ENCODE data around the genes MEIKIN and P4HA2.

DNA sequence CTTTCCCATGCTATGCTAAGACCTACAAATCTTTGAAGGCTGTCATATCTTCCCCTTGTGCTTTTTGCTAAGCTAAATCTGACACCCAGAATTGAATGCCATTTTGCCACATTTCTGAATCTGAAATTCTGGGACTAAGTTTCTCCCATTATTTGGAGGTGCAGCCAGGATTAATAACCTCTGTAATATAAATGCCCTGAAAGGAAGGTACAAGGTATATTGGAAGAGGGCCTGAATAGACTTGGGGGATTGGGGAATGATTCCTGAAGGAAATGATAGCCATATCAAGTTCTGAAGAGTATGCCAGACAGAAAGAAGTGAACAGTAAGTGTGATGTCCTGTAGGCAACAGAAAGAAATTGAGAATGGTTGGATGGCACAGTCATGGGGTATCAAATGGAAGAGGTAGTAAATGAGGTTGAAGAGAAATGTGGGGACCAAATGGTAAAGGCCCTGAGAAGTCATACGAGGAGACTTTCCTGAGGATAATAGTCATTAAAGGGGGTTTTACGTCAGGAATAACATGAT lies 34.9 kb downstream of the CDC42SE2 start:
- PRO-cap: no peak
- RAMPAGE, long total RNA, 3 experiments: no peak in any of the 3 experiments

DNA sequence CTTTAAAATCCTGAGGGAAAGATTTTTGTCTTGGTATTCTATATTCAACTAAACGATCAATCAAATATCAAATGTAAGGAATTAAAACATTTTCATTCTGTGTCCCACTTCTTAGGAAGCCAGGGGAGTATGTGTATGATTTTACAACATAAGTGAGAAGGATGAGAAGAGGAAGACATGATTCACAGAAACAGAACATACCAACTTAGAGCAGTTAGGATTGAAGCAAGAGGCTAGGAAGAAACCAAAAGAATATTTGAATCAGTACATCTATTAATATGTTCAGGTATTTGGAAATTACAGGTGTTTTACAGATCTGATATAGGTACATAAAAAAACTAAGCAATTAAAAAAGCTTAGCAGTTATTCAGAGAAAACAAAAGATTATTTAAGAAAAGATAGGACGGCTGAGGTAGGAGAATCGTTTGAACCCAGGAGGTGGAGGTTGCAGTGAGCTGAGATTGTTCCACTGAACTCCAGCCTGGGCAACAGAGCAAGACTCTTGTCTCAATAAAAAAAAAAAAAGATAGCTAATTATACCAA lies 77.6 kb downstream of the CDC42SE2 start:
- PRO-cap: no peak
- RAMPAGE, long total RNA, 3 experiments: no peak in any of the 3 experiments

DNA sequence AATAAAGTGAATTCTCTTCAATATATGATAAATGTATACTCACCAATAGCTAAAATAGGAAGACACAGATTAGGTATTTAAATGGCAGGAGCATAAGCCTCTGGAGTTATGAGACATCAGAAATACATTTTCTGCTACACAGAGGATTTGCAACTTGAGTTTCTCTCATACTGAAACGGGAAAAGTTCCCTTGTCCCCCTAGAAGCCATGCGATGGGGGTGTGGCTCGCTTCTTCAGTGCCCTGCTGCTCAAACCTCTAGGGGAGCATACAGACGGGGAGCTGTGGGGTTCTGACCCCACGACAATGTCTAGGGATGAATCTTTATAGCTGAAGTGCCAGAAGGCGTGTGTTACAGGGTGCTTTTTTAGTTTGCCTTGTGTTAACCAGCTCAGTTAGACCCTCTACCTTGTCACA lies 97.4 kb downstream of the CDC42SE2 start:
- PRO-cap: no peak
- RAMPAGE, long total RNA, 3 experiments: no peak in any of the 3 experiments

DNA sequence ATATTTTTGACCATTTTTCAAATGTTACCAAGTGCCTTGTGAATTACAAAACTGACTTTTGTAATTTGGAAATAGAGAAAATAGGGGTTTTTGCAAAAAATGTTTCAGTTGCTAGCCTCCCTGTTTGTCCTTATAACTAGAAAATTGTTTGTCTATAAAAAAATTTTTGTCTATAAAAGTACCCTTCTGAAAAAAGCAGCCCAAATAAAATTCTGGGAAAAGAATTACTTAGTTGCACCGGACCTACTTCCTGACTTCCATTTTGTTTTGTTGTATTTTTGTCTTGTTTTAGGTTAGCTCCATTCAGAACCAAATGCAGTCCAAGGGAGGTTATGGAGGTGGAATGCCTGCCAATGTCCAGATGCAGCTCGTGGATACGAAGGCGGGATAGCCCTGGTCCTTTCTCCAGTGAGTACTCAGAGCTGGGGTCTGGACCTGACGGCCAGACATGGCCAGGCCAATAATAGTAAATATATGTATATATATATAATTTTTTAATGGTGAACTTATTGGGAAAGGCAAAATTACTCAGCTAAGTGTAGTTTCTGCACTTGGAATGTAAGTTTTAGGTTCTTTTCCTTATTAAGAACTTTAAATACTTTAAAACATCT lies 127.0 kb downstream of the CDC42SE2 start:
- PRO-cap: no peak
- RAMPAGE, long total RNA, 3 experiments: no peak in any of the 3 experiments

DNA sequence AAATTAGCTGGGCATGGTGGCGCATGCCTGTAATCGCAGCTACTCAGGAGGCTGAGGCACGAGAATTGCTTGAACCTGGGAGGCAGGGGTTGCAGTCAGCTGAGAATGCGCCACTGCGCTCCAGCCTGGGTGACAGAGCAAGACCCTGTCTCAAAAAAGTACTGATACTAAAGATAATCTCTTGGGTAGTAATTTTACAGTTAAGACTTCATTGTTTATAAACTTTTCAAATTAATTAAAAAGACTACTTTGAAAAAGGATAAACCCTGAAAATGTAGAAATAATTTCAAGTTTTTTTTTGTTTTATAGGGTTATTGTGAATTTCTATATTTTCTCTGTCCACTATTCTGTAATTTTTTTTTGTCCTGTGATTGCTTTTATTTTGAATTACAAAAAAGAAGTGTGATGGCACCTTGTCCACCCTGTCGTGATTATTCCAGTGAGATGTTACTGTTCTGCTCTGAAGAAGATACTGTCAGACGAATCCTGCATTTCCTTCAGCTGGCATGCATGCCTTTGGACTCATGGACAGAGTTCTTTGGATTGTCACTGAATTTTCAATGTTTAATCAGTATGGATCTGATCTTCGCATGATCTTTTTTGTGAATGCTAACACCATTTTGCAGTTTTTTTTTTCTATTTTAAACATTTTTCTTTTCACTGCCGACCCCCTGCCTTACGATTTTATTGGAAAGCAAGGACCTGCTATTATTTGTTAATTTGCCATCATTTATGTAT lies 127.8 kb downstream of the CDC42SE2 start:
- PRO-cap: no peak
- RAMPAGE, long total RNA, 3 experiments: no peak in any of the 3 experiments

- PRO-cap: no peak
- RAMPAGE, long total RNA, 3 experiments: no peak in any of the 3 experiments
Observed at GRCh38 chr5:131595055-131595730, 39.8 kb downstream of the RAPGEF6 start.

- PRO-cap: no peak
- RAMPAGE, long total RNA, 3 experiments: start-site peak on the minus strand in 1 of 3 experiments, at chr5:131661392-131661480 at its widest, 5 reads per replicate
Observed at GRCh38 chr5:131660852-131661795, 26.1 kb upstream of the RAPGEF6 start.

- PRO-cap: no peak
- RAMPAGE, long total RNA, 3 experiments: no peak in any of the 3 experiments
Observed at GRCh38 chr5:131671279-131671943, 36.4 kb upstream of the RAPGEF6 start.

- PRO-cap: no peak
- RAMPAGE, long total RNA, 3 experiments: no peak in any of the 3 experiments
Observed at GRCh38 chr5:131671944-131672800, 37.1 kb upstream of the RAPGEF6 start.

DNA sequence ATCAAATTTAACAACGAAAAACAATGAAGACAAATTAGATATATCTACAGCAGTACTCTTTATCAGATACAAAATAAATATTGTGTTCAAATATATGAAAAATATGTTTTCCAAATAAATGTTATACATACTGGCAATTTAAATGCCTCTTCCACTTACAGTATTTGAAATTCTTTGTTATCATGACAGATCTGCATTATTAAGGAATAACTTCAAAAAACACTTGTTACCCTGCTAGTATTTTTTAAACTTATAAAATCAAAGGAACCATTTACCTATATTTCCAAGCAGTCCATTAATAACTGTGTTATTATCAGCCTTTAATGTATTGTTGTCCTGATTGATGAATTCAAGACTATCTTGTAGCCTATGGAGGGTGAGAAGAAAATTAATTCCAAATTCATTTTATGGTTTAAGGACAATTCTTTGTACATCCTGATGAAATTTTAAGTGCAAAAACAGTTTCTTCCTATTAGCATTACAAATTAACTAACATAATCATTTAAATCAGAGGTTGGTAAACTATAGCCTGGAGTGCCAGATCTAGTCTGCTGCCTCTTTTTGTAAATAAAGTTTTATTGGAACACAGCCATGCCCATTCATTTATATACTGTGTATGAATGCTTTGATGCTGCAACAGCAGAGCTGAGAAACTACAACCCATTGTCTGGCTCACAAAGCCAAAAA lies 80.4 kb downstream of the FNIP1 start:
- PRO-cap: no peak
- RAMPAGE, long total RNA, 3 experiments: no peak in any of the 3 experiments

DNA sequence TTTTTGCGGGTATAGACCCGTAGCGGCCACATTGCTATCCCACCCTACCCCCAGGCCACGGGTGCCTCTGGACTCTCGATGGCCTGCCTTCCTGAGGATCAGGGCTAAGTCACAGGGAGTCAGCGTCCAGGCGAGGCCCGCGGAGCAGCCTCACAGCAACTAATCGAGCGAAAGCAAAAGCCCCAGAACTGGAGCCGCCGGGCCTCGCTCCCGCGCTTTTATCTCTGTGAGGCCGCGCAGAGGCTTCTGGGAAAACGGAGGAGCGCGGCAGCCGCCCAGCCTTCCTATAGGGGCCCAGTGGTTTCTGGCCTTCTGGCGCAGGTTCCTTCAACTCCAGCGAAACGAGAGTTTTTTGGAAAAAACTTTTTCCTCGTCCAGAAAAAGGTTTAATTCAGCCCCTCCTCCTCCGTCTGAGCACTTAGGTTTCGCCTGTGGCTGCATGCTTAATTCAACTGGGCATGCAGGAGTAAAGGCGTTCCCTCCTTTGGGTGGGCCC lies at the start of gene MEIKIN:
Gene MEIKIN (minus strand): TSS at position 190 of the 496 bp plus-strand sequence.
- PRO-cap: no peak
- RAMPAGE, long total RNA, 3 experiments: no peak in any of the 3 experiments

DNA sequence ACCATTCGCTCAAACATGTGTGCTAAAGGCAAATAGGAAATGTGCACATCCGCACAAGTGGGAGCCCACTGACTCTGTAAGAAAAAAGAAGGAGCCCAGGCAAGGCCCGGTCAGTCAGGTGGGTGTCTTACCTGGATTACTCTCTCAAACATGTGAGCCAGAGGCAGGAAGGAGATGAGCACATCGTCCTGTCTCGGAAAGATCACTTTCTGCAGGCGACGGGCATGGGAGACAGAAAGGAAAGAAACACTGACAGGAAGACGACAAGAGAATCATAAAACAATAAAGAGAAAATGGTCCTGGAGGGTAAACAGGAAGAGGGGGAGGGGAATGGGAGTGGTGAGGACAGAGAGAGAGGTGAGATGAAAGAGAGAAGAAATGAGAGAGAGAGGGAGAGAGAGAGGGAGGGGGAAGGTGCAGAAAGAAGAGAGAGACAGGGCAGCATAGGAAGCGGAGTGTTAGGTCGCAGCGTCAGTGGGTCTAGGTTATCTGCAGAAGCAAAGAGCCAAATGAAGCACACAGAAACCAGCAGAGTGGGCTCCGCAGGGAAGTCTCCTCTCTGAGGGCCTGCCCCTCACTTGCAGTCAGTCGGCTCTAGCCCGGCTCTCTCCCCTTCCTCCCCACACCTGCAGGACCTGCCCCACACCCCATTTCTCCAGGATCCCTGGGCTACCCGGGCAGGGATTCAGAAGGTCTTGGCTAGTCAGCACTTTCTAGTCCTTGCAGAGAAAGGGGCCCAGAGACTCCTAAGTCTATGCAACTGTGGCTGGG lies 29.5 kb upstream of the MEIKIN start:
- PRO-cap: no peak
- RAMPAGE, long total RNA, 3 experiments: no peak in any of the 3 experiments

DNA sequence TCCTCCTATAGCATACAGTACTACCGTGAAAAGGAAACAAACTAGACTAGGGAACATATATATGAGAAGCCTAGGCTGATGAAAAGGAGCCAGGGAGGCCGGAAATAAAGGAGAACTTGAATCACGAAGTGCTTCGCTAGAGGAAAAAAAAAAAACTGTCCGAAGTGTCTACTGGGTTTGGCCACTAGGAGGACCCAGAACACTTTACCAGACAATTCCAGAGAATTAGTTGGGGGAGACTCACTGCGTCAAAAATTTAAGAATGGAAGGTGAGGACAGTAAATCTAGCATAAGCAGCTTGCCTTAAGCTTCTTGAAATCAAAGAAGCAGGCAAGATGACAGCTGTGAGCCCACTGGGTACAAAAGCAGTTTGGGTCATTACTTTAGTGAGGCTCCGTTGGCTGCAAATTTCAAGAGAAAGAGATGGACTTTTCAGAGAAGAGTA lies 47.5 kb downstream of the P4HA2 start:
- PRO-cap: no peak
- RAMPAGE, long total RNA, 3 experiments: no peak in any of the 3 experiments

GRCh38 chr5:132221808-132222368 lies 5.8 kb downstream of the P4HA2 start:
- PRO-cap: no peak
- RAMPAGE, long total RNA, 3 experiments: no peak in any of the 3 experiments

GRCh38 chr5:132227709-132228493 lies at the start of gene P4HA2:
P4HA2 (minus strand) TSS chr5:132227853.
- PRO-cap: bidirectional peak, plus-strand start at chr5:132227905, minus-strand start at chr5:132227835
- RAMPAGE, long total RNA, 3 experiments: start-site peak on the minus strand in 2 of 3 experiments, at chr5:132227811-132227848 at its widest, 40 to 288 reads per replicate

DNA sequence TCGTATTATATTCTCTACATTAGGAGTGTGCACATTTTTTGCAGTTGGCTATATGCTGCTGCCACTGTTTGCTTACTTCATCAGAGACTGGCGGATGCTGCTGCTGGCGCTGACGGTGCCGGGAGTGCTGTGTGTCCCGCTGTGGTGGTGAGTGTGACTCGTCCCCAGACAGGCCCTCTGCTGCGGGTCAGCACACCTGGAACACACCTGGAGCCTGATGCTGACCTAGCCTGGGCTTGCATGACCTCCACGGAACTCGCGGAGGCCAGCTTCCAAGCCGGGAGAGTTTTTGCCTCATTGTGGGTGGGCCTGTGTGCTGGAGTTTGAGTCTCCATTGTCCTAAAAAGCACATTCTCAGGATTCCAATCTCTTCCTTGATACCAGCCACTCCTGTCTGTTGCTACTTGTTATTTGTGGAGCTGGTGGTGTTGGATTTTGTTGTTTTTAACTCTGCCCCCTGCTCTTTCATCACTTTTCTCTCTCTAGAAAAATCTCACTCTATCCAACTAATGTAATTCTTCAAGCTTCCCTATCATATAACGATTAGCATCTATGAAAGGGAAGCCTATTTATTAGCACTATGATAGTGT lies 28.1 kb downstream of the SLC22A4 start:
- PRO-cap: no peak
- RAMPAGE, long total RNA, 3 experiments: no peak in any of the 3 experiments

DNA sequence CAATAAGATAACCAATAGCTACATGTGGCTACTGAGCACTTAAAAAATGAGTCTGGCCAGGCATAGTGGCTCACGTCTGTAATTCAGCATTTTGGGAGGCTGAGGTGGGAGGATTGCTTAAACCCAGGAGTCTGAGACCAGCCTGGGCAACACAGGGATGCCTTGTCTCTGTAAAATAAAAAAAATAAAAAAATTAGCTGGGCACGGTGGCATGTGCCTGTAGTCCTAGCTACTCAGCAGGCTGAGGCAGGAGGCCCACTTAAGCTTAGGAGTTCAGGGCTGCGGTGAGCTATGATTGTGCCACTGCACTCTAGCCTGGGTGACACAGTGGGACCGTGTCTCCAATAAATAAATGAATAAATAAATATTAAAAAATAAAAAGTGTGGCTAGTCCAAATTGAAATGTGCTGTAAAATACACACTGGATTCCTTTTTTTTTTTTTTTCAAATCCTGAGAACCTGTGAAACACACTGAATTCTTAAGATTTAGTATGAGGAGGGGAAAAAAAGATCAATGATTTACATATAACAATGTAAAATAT lies 1.2 kb upstream of the SLC22A5 start:
- PRO-cap: no peak
- RAMPAGE, long total RNA, 3 experiments: no peak in any of the 3 experiments

GRCh38 chr5:132388137-132388898 lies 18.8 kb downstream of the SLC22A5 start:
- PRO-cap: no peak
- RAMPAGE, long total RNA, 3 experiments: no peak in any of the 3 experiments

GRCh38 chr5:132425419-132426472 lies 56.2 kb downstream of the SLC22A5 start:
- PRO-cap: no peak
- RAMPAGE, long total RNA, 3 experiments: no peak in any of the 3 experiments

DNA sequence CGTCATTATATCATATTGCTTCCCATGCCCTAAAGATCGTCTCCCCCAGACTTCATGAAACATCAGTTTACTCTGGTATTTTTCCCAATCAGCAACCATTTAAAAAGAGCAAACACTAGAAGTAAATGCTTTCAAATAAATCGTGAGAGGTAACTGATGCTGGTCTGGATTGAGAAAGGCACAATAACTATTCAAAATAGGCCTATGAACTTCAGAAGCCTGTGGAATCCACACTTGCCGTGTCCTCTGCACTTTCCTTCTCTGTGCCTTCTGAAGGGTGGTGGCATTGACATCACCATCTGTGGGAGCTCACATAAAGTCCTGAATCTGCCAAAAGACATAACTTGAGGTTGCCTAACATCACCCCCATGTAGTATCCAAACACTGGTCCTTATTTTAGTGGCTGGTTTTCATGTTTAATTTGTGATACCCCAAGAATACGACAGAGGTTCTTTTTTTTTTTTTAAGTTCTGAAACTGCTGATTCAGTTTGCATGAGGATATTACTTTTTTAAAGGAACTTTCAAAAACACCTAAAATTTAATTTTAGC lies 59.8 kb downstream of the IRF1 start:
- PRO-cap: no peak
- RAMPAGE, long total RNA, 3 experiments: no peak in any of the 3 experiments

Data from tibial nerve (tissue), 3 donors.